ENCODE measurements around a stretch of chr12.

- PRO-cap, result no peak
Measured at GRCh38 chr12:53098450-53099114, 1.1 kb downstream of the IGFBP6 start.

- PRO-cap, result bidirectional peak, plus-strand start at chr12:53181139, minus-strand start at chr12:53181114
Measured at GRCh38 chr12:53180962-53181176, 144 bp upstream of the CSAD start.

GRCh38 chr12:53182156-53182742 lies 1.5 kb upstream of the CSAD start:
- PRO-cap, result no peak

GRCh38 chr12:53188617-53189256 lies 8.0 kb upstream of the CSAD start:
- PRO-cap, result no peak

DNA sequence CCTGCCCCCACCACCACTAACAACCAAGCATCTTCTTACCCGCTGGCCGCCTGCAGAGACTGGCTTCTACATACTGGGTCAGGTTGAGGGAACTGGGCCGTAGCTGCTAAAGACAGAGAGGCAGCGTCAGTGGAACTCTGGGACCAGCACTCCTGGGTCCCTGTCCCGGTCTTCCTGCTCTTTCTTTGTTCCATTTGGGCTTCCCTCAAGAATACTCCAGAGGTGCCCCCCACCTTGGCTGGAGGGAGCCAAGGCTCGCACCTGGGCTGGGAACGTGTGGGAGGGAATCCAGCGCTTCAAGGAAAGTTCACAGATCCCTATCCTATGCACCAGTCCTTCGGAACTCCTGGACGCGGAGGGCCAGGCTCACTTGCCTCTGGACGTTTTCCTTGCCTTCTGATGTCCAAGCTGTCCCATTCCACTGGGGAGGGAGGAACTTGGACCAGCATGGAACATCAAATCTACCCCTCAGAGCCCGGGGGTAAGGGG lies 835 bp downstream of the RARG start:
- PRO-cap, result no peak

DNA sequence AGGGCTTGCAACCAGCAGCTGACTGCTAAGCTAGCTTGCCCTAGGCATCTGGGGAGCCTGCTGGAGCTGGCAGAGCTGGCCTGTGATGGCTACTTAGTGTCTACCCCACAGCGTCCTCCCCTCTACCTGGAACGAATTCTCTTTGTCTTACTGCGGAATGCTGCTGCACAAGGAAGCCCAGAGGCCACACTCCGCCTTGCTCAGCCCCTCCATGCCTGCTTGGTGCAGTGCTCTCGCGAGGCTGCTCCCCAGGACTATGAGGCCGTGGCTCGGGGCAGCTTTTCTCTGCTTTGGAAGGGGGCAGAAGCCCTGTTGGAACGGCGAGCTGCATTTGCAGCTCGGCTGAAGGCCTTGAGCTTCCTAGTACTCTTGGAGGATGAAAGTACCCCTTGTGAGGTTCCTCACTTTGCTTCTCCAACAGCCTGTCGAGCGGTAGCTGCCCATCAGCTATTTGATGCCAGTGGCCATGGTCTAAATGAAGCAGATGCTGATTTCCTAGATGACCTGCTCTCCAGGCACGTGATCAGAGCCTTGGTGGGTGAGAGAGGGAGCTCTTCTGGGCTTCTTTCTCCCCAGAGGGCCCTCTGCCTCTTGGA lies 1.1 kb downstream of the ESPL1 start:
- PRO-cap, result unidirectional peak, minus-strand start at position 144 of the sequence

DNA sequence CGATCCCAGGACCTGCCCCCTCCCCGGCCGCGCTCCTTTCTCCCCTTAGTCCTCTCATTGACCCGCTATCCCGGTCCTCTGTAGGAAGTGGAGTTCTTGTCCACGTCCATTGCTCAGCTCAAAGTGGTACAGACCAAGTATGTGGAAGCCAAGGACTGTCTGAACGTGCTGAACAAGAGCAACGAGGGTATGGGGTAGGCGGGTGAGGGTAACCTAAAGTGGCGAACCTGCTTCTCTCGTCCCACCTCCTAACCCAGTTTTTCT lies 345 bp downstream of the PFDN5 start:
- PRO-cap, result no peak

DNA sequence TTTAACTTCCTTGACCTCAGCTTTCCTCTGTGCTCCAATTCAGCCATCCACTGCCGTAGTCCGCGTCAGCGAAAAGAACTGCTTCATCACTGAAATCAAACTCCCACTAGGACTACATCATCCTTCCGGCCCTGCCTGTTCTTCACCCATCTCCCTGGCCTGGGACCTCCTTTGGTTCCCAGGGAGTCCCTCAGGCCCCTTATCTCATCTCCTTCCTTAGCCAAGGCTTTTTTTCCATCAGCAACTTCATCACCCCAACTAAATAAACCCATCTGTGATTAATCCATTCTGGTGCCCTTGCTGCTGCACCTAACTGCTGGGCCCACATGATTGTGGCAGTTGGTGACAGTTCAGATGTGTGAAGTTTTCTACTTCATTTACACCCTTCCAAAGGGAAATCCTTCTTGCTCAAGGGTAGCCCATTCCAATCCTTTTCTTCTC lies 810 bp downstream of the MYG1 start:
- PRO-cap, result no peak

DNA sequence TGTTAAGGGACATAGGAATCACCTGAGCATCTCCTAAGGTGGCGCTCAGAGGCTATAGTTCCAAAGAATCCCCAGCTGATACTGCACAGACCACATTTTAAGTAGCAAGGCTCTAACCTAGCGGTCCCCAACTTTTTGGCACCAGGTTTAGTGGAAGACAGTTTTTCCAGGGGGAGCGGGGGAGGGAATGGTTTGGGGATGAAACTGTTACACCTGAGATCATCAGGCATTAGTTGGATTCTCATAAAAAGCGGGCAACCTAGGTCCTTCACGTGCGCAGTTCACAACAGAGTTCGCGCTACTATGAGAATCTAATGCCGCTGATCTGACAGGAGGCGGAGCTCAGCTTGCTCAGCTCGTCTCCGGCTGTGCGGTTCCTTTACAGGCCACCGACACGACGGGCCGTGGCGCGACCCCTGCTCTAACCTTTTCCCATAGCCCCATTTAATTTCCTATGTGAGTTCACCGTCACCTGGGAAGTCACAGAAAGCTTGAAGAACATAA lies 2.6 kb upstream of the AAAS start:
- PRO-cap, result no peak

DNA sequence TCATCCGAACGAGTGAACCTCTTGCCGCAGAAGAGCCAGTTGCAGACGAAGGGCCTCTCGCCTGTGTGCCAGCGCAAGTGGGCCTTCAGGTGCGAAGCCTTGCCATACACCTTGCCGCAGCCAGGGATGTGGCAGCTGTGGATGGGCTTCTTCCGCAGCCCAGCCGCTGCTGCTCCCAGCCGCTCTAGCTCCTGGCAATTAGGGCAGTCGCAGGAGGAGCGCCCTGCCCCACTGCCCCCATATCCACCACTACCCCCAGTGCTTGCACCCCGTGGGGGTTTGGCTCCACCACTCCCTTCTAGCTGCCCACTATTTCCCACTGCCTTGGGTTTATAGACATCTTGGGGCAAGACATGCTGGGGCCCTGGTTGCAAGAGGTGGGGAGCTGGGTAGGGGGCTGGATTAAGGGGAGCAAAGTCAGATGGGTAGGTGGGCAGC lies 7.0 kb upstream of the AAAS start:
- PRO-cap, result no peak

GRCh38 chr12:53482122-53483221 lies 16.8 kb downstream of the MAP3K12 start:
- PRO-cap, result unidirectional peak, plus-strand start at chr12:53482738

DNA sequence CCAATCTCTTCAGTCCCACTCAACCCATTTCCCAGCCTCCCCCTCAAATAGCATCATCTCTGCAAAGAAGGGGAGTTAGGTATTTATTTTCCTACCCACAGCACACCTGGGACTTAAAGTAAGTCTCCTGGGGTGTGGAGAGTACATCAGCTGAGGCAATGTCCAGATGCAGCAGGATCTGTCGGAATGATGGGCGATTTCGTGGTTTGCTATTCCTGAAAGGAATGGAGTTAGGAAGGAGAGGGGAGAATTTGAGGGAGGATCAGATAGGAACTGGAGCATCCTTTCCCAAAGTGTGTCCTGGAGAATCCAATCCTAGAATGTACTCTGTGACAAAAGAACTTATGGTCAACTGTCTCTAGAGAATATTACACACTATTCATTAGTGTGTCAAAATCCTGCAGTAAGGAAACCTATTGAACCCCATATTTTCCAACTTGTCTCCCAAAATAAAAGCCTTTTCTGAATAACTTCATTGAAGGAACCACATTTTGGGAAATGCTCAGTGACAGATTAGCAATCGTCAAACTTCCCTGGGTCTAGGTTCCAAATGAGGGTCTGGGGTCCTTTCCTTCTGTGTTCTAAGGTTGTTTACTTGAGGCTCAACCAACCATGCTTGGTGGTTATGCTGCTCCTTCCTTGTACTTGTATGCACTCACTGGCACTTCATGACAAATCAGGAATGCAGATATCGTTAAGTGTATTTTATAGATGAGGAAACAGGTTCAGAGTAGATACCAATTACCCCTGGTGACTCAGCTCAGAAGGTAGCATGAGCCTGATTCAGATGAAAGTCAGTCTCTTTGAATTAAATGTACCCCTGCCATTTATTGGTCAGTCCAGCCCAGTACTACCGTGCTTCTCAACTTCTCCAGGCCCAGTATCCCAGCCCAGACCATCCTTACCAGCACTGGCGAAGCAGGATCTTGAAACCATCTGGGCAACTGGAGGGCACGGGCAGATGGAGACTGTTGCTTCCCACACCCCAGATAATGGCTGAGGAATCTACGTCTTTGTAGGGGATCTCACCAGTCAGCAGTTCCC lies 14.8 kb downstream of the MAP3K12 start:
- PRO-cap, result unidirectional peak, plus-strand start at position 236 of the sequence

GRCh38 chr12:53486396-53487598 lies 12.5 kb downstream of the MAP3K12 start:
- PRO-cap, result no peak

GRCh38 chr12:53496022-53496631 lies 3.1 kb downstream of the MAP3K12 start:
- PRO-cap, result no peak

- PRO-cap, result no peak
Measured at GRCh38 chr12:53664915-53665703, 10.8 kb downstream of the ATP5MC2 start.

- PRO-cap, result no peak
Measured at GRCh38 chr12:53755913-53756468, 28.7 kb upstream of the CALCOCO1 start.

DNA sequence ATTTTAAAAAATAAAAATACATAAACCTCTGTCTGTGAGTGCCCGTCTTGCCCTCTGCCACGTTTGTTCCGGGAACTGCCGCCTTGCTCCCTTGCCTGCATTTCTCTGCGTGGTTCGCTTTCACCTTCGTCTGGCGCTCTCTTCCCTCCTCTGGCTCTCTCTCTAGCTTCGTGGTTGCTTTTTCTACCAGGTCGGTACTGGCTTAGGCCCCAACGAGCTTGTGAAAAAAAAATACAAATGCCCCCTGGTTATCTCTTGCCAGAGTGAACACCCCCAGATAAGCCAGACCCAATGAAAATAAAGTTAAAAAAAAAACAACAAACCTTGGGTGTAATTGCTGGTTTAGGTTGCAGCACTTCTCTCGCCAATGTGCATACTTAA lies 9.0 kb upstream of the HOXC11 start:
- PRO-cap, result no peak

DNA sequence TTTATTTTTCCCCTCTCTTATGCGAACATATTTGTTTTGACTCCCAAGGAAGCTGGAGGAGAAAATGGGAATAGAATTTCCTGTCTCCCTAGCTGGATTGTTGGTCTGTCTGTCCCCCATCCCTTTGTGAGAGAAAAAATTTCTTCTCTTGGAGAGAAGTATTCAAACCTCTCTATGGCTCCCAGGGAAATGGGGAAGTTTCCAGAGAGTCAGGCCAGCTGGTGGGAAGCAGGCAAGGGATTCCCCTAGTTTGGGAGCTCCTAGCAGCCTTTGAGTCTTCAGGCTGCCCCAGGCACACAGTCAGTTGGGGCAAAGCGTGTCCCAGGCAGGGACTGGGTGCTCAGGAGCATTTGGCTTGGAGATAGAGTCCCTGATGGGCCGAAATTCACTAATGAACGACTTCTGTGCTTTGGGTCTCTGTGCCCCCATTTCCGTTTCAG lies 6.8 kb upstream of the HOXC9 start:
- PRO-cap, result no peak

DNA sequence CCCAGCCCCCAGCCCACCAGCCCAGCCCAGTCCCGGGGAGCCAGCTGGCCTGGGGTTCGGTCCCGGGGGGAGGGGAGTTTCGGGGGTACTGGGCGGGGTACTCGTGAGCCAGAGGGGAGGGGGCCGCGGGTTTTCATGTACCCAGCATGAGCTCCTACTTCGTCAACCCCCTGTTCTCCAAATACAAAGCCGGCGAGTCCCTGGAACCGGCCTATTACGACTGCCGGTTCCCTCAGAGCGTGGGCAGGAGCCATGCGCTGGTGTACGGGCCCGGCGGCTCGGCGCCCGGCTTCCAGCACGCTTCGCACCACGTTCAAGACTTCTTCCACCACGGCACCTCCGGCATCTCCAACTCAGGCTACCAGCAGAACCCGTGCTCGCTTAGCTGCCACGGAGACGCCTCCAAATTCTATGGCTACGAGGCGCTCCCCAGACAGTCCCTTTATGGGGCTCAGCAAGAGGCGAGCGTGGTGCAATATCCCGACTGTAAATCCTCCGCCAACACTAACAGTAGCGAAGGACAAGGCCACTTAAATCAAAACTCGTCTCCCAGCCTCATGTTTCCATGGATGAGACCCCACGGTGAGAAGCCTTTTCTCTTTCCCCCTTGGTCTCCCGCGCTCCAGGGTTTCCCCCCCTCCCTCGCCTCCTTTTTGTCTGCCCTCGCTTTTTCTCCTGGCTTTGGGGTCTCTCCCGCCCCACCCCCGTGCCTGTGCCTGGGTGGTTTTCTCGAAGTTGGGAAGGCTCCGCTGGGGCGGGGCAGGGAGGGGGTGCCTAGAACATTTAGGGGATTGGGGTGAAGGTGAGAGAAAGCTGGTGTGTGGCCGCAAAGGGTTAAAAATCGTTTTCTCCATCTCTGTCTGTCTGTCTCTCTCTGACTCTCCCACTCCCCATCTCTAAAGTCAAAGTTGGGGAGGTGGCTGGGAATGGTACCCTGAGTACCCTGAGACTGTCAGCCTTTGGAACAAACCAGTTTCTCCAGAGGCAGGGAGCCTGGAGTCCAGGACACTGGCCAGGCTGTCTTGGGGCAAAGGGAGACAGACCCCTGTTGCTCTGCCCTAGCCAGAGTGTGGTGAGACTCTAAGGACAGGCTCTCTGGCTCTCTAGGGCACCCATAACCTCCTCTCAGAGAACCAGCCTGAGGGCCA lies 728 bp downstream of the HOXC8 start:
- PRO-cap, result no peak

DNA sequence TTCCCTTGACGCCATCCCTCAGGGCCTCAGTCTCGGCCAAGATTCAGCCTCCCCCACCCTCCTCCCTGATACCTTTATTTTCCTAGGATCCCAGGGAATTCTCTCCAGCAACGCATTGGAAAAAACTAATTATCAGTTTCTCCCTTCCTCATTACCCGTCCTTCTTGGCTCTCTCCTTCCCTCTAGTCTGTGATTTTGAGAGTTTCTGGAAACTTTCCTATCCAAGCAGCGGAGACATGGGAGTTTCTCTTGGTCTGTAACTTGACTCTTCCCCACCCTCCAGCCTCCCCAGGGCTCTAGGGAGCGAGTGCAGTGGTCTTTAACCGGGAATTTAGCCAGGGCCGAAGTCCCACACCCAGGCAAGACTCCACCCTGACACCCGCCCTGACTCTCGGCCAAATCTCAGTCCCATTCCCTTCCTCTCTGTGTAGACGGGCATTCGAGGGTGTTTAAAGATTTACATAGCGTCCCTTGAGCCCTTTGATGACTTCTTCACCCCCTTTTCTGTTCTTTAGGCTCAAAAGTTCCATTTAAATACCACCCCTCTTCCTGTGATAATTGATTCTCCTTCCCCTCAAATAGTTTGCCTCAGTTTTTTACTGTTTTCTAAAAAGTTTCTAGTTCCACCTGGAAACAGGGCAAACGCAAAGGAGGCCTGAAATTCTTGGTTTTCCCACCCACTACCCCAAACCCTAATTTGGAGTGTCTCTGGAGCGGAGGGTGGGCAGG lies 6.8 kb downstream of the HOXC5 start:
- PRO-cap, result no peak